Skeletal muscle satellite cell (primary cell): ENCODE data around the genes SPATA6 and BEND5.

DNA sequence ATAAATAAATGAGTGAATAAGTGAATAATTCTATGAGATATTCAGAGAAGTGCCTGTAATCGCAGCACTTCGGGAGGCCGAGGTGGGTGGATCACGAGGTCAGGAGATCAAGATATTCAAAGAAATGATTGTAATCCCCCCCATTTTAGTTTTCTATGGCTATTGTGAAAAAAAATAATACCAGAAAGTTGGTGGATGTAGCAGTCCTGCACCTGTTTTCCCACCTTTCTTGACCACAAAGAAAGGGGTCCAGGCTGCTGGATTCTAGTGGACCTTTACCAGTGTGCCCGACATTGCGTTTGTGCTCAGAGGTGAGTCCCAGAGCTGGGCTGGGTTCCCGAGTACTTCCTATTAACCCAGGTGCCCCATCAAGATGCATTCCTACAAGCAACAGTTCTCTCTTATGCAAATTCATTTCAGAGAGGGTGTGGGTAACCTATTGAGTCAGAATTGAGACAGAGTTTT lies 7.6 kb upstream of the CYP4A22 start:
- CAGE, long polyA plus RNA, result no peak

- CAGE, long polyA plus RNA, result no peak
These were observed 10.5 kb downstream of the PDZK1IP1 start for GRCh38 chr1:47179111-47179873.

GRCh38 chr1:47228671-47230031 lies 2.9 kb downstream of the TAL1 start:
- CAGE, long polyA plus RNA, result no peak

- CAGE, long polyA plus RNA, result no peak
These were observed 3.2 kb upstream of the TAL1 start for GRCh38 chr1:47234924-47235853.

- CAGE, long polyA plus RNA, result no peak
These were observed 916 bp downstream of the CMPK1 start for GRCh38 chr1:47334407-47335004.

DNA sequence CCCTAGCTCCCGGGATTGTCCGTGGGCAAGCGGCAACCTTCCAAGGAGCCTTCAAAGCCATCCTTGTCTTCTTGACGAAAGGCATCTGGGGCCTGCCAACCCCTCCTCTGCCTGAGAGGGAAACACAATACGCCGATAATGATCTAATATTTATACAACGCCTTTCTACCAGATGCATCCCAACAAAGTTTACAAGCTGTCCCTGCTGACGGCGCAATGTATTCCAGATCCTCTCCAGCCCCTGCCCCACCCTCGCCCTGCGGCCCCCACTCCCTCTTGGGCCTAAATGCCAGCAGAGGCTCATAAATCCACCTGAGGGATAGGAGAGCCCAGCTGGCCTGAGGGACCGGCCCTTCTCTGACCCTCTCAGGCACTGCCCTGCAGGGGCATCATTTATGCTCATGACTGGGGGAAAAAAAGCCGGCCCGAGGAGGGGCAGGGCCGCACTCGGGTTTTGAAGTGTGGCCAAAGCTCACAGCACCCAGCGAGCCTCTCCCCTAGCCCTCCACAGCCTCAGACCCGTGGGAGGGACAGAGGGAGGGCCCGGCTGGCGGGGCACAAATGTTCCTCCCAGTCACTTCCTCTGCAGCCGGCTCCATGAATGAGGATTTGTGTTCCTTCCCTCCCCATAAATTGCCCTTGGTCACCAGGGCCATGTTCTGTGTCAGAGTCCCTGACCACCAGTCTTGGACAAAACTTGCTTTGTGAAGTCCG lies 140.3 kb downstream of the FOXD2 start:
- CAGE, long polyA plus RNA, result no peak

DNA sequence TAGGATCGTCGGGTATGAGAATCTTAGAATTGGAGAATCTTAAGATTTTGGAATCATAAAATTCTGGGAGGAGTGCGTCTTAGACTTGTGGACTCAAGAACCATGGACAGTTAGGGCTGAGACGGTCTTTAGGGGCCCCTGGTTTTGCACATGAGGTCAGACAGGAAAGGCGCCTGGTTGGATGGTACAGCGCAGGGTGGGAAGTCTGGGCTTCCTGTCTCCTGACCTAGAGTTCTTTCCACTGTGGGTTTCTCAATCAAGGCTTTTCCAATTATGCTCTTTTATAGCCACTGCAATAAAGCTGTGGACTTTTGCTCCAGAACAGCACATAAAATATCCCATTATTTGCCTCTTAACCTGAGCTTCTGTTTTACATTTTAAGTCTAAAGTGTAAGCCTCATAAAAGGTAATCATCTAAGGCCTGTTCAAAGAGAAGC lies 270.2 kb downstream of the TRABD2B start:
- CAGE, long polyA plus RNA, result no peak

GRCh38 chr1:47727367-47727571 lies 269.9 kb downstream of the TRABD2B start:
- CAGE, long polyA plus RNA, result no peak

- CAGE, long polyA plus RNA, result no peak
These were observed 70.2 kb downstream of the TRABD2B start for GRCh38 chr1:47926919-47927405.

GRCh38 chr1:47934255-47934913 lies 62.8 kb downstream of the TRABD2B start:
- CAGE, long polyA plus RNA, result no peak

DNA sequence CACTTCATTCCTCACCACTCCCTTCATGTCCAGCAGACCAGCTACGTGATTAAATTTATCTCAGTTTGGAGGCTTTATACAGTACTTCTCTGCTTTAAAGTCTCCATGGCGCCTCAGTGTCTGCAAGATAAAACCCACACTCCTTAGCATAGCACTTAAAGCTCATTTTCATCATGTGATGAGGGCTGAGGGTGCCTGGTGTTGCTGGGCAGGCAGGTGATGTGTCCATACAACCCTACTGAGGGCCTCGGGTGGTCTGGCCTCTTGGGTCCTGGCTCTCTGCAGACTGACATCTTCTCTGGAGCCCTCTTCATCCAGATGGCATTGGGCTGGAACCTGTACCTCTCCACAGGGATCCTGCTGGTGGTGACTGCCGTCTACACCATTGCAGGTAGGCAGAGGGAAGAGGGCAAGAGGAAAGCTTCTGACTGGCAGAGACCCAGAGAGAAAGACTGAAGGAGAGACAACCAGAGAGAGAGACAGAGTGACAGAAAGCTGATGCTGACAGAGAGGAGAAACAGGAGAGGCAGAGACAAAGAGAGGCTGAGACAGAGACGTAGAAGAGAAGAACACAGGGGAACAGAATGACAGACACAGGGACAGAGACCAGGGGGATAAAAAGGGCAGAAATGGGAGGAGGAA lies 7.9 kb downstream of the SLC5A9 start:
- CAGE, long polyA plus RNA, result no peak

- CAGE, long polyA plus RNA, result no peak
These were observed 62.6 kb downstream of the SPATA6 start for GRCh38 chr1:48409385-48409840.

GRCh38 chr1:48471048-48471247 lies 1.1 kb downstream of the SPATA6 start:
- CAGE, long polyA plus RNA, result no peak

- CAGE, long polyA plus RNA, result no peak
These were observed at the start of gene SPATA6 for GRCh38 chr1:48471248-48472322. SPATA6 (minus strand) TSS chr1:48472204.

GRCh38 chr1:48776242-48777292 lies at the start of gene BEND5:
BEND5 (minus strand) TSS chr1:48776891.
- CAGE, long polyA plus RNA, result no peak

- CAGE, long polyA plus RNA, result no peak
These were observed 3.1 kb upstream of the ELAVL4 start for GRCh38 chr1:50105566-50106056.

GRCh38 chr1:50842699-50843483 lies 117.2 kb downstream of the FAF1 start:
- CAGE, long polyA plus RNA, result no peak

DNA sequence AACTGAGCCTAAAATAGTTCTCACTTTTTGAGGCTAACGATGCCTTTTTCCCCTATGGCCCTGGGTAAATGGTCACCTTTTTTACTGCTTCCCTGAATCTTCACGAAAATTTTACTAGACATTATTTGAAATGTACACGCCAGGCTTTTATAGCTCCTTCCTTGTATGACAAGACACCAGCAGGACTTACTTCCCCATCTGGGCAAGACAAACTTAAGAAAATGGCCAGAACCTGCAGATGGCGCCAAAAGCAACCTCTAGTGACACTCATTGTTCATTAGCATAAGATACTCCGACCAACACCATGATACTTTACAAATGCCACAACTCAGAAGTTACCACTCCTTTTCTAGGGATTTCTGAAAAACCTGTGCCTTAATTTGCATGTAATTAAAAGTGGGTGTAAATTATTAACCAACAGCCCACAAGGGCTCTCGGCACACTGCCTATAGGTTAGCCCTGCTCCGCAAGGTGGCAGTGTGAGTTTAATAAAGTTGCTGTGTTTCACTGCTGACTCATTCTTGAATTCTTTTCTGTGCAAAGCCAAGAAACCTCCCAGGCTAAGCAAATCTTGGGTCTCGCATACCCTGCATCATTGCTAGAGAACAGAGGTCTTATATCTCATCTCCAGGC lies 86.6 kb downstream of the FAF1 start:
- CAGE, long polyA plus RNA, result no peak

- CAGE, long polyA plus RNA, result no peak
These were observed 51.9 kb downstream of the FAF1 start for GRCh38 chr1:50908106-50908549.

DNA sequence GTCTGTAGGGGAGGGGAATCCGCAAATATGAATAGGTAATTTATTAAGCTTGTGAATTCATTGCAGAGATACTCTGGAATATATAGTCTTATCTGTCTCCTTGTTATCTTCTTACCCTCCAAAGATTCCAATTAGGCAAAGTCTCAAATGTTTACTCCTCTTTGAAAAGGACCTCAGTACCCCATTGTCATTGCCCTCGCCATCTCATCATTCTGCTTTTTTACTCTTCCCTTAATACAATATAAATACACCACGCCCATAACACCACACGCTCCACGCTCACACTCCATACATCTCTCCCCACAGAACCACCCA lies 1.0 kb downstream of the FAF1 start:
- CAGE, long polyA plus RNA, result no peak